Metastatic Breast Carcinoma in the Ovary (tissue), 3 donors: ENCODE measurements around a stretch of chr2.

DNA sequence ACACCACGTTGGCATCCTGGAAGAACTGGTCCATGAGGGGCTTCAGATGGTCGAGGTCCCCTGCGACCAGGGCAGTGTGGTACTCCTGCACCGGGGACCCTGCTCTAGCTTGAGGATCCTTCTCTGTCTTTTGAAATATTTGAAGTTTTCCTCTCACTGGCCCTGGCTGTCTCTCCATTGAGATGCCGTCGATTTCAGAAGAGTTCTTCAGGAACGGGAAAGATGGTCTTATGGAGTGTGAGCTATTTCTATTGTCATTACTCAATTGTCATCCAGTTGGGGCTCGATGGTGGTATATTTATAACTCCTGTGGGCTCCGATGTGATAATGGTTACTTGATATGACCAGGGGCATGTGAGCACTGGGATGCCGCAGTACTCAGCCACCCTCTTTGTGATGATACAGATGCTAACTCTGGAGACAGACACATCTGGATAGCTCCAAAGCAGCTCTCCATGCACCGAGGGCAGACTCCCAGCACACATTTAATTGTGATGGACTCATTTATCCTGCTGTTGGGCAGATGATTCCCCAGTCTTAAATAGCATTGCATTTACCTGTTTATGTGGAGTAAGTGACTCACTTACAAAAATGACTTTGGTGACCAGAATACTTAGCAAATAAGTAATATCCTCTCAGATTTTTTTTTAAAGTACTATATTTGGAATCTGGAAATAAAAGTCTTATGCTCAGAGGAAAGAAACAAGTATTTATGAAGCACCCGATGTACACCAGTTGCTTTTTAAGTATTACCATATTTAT, 22.7 kb downstream of the ASB18 start:
- PRO-cap, 3 experiments: no peak in any of the 3 experiments

DNA sequence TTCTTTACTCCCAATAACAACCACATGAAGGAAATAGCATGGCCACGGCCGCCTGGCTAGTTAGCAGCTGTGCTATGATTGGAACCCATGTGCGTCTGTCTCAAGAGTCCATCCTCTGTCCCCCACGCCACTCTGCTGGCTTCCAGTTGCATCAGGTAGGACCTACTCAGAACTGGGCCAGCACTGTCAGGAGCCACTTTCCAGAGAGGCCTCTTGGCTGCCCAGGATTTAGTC, 22.2 kb downstream of the ASB18 start:
- PRO-cap, 3 experiments: no peak in any of the 3 experiments

DNA sequence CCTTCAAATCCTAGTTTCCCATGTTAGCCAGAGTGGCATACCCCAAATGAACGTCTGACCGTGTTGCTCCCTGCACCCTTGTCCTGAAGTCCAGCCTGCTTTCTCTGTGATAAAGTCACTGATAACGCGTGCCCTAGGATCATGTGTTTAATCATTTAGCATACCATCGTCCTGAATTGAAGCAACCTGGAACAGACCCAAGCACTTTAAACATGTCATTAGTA, 2.9 kb downstream of the ASB18 start:
- PRO-cap, 3 experiments: no peak in any of the 3 experiments

- PRO-cap, 3 experiments: peak in 1 of 3 experiments; most common plus-strand start chr2:236488882 (in 1)
Observed at GRCh38 chr2:236488775-236488974, 18.6 kb downstream of the IQCA1 start.

DNA sequence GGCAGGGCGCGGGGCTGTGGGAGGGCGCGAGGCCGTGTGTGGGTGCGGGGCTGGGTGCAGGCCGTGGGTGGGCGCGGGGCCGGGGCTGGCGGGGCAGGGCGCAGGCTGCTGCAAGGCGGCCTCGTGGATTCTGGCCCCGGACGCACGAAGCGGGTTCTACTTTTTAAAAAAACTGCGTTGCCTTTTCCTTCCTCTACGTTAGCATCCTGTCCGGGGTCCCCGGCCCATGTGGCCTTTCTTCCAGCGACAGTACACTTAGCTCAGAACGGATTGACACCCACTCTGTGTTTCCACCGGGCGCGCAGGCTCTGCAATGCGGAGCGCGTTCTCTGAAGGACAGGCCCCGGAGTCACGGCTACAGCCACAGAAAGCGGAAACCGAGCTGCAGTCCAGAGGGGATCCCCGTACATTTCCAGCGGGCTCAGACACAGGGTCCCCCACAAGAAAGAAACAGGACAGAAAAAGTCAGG, 1.7 kb upstream of the ACKR3 start:
- PRO-cap, 3 experiments: peak in 2 of 3 experiments; most common plus-strand start position 366 of the sequence (in 2); most common minus-strand start position 331 of the sequence (in 1)

DNA sequence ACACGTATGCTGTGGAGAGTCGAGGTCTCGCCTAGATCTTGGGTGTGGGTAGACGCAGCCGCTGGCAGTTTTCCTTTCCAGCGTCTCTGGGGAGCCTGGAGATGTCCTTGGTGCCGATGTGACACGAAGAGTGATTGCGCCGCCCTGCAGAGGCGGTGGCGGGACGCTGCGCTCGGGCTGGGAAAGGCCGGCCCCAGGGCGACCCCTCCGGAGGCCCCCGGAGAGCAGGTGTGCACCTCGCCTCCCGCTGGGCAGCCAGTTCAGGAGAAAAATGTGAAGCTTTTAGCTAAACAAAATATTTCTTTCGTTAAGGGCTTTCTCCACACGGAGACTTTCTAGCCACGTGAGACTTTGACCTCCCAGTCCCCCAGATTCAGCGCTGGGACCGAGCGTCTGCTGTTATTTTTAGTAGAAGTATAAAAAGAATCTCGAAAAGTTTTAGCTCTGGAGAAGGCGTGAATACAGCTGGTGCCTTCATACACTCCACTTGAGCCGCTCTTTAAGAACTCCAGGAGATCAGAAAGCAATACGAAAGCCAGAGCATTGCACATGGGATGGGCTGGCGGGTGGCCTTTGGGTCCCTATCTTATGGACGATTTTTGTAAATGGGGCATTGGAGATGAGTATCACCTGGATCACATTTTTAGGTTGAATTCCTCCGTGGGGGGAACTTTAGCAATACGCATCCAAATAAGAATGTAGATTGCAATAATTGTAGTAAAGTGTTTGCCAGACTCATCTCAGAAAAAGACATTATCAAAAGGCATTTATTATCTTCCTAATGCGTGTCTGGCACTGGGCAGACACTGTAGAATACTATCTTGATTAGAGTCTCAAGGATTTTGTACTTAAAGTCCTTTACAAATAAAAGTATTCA, 1.0 kb upstream of the ACKR3 start:
- PRO-cap, 3 experiments: peak in 2 of 3 experiments; most common plus-strand start position 129 of the sequence (in 1); most common minus-strand start position 88 of the sequence (in 2)

- PRO-cap, 3 experiments: no peak in any of the 3 experiments
Observed at GRCh38 chr2:236575382-236575947, 5.8 kb downstream of the ACKR3 start.

GRCh38 chr2:236787701-236788335, 218.2 kb downstream of the ACKR3 start:
- PRO-cap, 3 experiments: no peak in any of the 3 experiments

DNA sequence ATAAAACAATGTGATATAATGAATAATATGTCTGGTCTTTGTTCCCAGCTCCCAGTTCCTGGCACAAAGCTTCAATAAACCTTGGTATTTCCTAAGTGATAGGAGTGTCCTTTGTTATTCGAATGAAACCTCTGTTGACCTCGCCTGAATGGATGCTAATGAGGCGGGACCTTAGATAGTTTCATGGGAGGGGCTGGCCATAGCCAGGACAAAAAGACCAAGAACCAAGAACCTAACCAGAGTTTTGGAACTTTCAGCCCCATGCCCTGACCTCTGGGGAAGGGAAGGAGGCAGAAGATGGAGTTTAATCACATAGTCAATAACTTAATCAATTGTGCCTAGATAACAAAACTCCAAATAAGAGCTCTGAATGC, 257.6 kb upstream of the COPS8 start:
- PRO-cap, 3 experiments: no peak in any of the 3 experiments

DNA sequence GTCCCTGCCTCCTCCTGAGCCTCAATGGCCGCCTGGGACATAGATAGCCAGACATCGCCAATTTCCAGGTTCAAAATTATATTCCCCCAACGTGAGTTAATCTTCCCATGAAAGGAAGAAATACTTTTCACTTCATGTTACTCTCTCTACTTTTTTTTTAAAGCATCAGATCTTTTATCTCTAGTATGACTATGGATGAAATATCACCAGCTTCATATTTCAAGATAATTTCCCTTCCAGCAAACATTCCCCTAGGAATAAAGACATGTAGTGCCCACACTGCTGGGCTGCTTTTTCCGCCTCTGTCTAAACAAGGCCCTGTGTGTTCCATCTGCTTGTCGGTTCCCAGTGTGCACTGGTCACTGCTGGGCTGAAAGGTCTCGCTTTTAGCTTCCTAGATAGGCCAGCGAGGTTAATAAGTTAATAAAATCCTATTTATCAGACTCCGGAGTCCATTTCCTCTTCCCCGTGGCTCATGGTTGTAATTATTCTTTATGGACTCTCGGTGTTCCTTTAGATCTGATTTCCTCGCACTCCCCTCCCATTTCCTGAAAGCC, 196.7 kb upstream of the COPS8 start:
- PRO-cap, 3 experiments: no peak in any of the 3 experiments

DNA sequence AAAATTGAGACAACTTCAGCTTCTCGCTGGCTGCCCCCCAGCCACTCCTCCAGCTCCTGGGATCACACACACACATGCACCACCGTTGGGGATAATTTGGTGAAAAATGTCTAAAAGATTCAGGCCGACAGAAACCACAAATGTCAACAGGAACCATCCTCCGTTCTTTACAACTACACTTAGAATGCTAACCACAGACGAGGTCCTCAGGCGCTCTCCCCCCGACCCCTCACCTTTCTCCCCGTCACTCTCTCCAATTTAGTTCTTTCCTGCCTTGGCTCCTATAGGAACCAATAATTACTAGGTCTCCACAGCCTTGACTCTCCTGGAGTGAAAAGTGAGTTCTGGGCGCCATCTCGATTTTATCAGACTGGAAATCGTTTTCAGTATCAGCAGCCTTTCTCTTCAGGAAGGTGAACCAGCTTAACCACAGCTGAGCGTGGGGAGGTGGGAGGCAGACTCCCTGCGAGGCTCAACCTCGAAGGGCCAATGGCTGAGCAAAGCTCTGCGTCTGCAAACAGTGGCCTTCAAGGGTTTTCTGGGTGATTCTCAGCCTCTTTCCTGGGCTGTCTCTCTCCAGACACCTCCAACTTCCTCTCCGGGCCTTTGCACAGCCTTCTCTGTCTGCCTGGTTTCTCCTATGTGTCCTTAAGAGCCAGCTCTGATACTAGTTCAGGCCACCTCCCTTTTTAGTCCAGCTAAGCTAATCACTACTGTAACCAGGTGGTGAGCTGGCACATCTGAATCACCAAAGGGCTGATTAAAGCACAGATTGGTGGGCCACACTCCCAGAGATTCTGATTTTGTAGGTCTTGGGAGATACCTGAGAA, 115.7 kb upstream of the COPS8 start:
- PRO-cap, 3 experiments: no peak in any of the 3 experiments

GRCh38 chr2:236988445-236989396, 97.0 kb upstream of the COPS8 start:
- PRO-cap, 3 experiments: peak in 2 of 3 experiments; most common plus-strand start chr2:236989158 (in 2); most common minus-strand start chr2:236988955 (in 2)

DNA sequence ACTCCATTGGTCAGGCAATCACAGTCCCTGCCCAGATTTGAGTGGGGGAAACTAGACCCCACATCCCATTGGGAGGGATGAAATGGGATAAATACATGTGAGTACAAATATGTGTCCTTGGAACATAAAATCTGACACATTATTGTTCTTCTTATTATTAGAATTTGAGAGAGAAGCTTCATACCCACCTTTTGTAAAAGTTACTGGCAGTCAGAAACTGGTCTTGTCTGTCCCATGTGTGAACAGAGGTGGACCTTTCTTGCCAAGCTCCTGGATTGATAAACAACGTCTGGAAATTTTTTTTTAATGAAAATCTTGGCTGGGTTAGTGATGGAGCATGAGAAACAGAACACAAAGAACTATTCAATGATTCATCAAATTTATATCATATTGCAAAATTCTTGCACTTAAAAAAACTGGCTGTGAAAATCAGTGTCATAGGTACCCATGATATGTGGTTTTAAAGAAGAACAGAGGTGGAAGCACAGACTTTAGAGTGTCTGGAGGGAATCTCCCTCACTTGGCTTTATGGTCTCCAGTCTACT, 57.9 kb downstream of the COPS8 start:
- PRO-cap, 3 experiments: no peak in any of the 3 experiments

DNA sequence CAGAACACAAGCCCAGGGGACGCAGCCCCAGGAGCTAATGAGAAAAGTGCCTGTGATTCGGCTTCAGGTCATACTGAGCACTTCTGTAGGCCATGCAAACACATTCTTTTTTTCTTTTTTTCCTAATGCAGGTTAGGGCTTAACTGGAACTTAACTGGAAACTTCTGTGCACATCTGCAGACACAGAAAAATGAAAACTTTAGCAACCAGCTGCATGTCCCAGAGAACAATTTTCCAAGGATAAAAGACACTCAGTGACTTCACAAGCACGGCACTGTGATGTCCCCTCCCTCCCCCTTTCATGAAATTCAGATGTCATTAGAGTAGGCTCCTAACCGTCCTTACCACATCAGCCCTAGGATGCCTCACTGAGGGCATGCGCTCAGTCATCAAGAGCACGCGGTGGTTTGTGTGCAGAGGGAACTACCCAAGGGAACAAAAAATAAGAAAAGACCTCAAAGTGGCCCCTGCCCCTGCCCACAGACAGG, 70.2 kb downstream of the COPS8 start:
- PRO-cap, 3 experiments: no peak in any of the 3 experiments

DNA sequence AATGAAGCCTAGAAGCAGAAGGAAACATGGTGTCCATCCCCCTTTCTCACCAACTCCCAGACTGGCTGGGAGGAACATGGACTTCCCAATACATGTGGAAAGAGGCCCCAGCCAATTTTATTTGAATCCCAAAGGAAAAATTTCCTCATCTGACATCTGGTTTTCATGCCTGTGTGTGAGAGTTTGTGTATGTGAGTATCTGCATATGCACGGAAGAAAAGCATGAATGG, 84.3 kb downstream of the COPS8 start:
- PRO-cap, 3 experiments: no peak in any of the 3 experiments

GRCh38 chr2:237306879-237307331, 107.1 kb downstream of the COL6A3 start:
- PRO-cap, 3 experiments: no peak in any of the 3 experiments

GRCh38 chr2:237310656-237311236, 103.2 kb downstream of the COL6A3 start:
- PRO-cap, 3 experiments: no peak in any of the 3 experiments

- PRO-cap, 3 experiments: no peak in any of the 3 experiments
Observed at GRCh38 chr2:237351057-237351617, 62.8 kb downstream of the COL6A3 start.

DNA sequence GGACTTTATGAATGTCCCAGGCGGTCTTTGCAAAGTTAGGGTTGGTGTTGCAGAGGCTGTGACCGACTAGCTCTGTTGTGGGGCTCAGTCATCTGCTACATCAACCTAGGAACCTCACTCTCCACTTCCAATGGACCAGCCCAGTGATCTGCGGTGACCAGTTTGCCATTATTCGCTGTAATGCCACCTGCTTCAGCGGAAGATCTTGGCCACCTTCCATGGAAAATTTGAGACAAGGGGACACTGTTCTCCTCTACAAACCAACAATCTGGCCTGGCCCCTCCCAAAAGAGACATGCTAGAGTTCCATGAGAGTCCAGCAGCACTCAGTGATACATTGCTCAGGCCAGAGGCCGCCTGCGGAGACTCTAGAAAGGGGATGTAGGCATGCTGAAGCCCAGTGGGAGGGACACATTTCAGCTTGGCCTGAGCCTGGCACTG, 58.3 kb downstream of the COL6A3 start:
- PRO-cap, 3 experiments: no peak in any of the 3 experiments

DNA sequence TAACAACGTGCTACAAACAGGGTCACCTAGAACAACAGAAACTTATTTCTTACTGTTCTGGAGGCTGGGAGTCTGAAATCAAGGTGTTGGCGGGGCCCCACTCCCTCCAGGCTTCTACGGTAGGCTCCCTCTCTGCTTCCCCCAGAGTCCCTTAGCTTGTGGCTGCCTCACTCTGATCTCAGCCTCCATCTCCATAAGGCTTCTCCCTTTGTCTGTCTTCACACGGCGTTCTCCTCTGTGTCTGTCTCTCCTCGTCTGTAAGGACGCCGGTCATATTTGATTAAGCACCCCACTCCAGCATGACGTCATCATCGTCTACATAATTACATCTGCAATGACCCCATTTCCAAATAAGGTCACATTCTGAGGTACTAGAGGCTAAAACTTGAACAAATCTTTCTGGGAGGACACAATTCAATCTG, 8.3 kb upstream of the COL6A3 start:
- PRO-cap, 3 experiments: no peak in any of the 3 experiments